Ovary (tissue), 7 donors: ENCODE data around the genes KRCC1, FABP1 and ARID5A.

DNA sequence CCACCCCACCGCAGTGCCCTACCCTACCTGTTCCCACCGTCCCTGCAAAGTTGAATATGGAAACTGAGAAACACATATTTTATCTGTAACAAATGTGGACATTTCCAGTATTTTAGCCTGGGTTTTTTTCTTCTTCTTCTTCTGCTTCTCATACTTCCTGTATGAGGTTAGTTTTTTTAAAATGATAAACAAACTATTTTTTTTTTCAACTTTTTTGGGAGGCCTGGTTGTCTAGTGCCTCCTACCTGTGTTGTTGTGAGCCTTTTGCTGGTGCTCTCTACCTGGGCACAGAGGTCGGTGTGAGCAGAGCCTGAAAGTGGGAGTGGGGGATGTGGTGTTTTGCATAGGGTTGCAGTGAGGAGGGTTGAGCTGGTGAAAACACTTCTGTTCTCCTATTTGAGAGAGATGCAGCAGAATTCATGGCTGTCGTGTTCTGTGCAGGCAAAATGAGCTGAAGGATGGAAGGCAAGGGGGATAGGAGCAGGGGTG, 232.7 kb upstream of the PLGLB2 start:
- PRO-cap, 7 experiments = no peak in any of the 7 experiments
- RAMPAGE, long total RNA, 2 experiments = no peak in any of the 2 experiments

- PRO-cap, 7 experiments = peak in 7 of 7 experiments; most common plus-strand start chr2:88055951 (in 7); most common minus-strand start chr2:88055772 (in 5)
- RAMPAGE, long total RNA, 2 experiments = start-site peak on the minus strand in 2 of 2 experiments, at chr2:88055750-88055769 at its widest, 114 to 139 reads per replicate
These were observed at the start of gene KRCC1 for GRCh38 chr2:88055046-88056264. KRCC1 (minus strand) TSS chr2:88055783.

GRCh38 chr2:88127868-88128438, at the start of gene FABP1:
FABP1 (minus strand) TSS chr2:88128062.
- PRO-cap, 7 experiments = no peak in any of the 7 experiments
- RAMPAGE, long total RNA, 2 experiments = start-site peak on the minus strand in 2 of 2 experiments, at chr2:88128060-88128067 at its widest, 67 to 132 reads per replicate

GRCh38 chr2:88185135-88186521, 15.5 kb downstream of the THNSL2 start:
- PRO-cap, 7 experiments = no peak in any of the 7 experiments
- RAMPAGE, long total RNA, 2 experiments = no peak in any of the 2 experiments

DNA sequence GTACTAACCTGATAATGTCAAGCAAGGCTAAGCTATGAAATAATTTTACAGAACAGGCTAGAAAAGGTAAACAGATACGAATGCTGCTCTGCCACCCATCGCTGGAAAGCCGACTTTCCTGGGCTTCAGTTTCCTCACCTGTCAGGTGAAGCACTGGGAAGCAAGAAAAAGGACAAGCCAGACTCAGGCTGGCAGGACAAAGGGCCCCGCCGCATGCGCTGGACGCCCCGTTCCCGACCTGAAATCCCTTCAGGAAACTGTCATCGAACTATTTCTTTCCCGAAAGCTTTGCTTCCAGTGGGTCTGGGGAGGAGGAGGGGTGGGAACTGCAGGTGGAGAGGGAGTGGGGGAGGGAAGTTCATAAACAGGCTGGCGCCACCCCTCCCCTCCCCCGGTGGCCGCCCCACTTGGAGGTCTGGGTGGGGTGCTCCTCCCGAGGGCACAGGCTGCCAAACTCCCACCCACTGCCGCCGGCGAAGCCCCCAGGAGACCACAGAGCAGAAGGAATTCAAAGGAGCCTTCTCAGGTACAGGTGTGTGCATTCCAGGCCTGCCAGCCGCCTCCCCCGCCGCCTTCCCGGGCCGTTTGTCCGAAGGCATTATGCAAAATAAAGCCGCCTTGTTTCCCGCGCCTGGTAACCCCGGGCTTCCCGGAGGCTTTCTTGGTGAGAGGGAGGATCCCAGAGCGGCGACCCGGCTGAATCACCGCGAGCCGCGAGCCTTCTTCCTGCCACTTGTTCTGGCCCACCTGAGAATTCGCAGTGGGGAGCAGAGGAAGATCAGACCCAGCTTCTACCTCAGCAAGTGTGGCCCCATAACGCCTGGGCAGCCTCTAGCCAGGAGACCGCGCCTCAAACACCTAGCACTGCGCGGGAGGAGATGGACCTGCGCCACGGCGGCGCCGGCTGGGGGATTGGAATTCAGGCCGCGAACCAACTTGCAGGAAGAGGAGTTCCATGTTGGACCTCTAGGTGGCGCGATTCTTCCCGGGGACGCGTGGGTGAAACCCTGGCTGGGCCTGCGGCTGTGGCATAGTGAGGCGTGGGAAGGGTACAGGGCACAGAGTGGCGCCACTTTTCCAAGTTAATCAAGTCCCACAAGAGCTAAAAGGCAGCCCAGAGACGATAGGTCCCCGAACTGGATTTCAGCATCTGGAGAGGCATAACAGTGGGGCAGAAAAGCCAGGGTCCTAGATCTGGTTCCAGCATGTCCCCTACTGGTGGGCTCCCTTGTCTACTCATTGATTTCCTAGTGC, 101.9 kb downstream of the FOXI3 start:
- PRO-cap, 7 experiments = no peak in any of the 7 experiments
- RAMPAGE, long total RNA, 2 experiments = no peak in any of the 2 experiments

DNA sequence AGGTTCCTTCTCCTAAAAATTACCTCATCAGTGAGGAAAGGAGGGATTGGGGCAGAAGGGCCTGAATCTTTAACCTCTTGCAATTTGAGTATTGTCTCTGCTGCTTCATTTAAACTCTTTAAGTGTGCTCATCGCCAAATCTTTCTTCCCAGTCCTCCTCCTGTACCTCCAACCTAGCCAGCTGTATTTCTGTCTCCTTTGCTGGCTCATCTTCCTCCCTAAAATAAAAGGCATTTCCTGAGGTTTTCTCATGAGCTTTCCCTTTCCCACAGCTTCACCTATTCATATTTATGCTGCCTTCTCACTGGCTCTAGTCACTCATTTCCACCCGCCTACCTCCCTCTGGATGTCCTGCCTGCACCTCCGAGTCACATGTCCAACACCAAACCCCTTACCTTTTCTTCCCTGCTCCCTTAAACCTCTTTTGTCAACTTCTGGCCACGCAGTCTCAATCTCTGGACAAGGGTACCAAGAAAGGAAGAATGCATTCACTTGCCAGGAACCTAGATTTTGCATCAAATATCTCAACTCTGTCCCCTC, 2.8 kb downstream of the EIF2AK3 start:
- PRO-cap, 7 experiments = no peak in any of the 7 experiments
- RAMPAGE, long total RNA, 2 experiments = no peak in any of the 2 experiments

DNA sequence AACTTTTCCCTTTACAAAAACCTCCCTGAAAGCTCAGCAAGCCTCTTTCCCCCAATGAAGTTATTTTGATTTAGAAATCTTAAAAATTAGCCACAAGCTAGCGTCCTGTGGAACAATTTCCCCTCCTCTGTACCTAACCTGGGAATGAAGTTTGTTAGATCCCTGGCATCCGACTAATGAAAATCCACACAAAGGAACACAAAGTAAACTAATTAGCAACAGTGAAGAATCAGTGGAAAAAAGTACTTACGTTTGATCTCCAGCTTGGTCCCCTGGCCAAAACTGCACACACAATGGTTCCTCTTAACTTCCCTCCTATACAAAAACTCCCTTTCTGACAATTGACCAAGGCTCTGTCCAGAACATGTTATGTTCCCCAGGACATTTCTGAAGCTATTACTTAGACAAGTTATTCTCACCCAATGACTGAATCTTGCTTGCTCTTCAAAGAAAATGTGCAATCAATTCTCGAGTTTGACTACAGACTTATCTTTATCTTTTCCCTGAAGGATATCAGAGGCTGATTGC, 169.9 kb downstream of the RPIA start:
- PRO-cap, 7 experiments = no peak in any of the 7 experiments
- RAMPAGE, long total RNA, 2 experiments = no peak in any of the 2 experiments

DNA sequence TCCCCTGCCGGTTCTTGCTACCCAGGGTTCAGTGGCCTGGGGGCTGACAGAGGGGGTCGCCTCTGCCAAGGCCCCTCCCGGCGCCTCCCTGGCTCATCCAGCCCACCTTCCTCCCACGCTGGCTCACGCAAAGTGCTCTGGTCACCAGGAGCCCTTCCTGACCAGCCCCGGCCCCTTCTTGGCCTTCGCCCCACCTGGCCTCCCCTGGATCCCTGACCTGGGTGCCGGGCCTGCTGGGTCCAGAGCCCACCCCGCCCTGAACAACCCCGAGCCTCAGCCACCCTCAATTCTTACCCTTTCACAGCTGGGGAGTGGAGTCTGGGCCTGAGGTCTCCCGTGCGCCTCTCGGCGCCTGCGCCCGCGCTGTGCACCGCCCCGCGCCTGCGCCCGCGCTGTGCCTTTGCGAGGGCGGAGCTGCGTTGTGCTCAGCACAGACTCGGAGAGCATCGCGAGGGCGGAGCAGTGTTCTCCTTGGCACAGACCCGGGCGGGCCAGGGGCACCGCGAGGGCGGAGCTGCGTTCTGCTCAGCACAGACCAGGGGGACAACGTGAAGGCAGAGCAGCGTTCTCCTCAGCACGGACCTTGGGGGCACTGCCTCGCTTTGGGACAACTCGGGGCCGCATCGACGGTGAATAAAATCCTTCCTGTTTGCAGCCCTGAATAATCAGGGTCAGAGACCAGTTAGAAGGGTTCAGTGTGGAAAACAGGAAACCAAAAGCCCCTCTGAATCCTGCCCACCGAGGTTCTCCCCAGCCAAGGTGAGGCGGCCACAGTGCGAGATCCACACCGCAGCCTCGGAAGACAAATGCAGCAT, 2927.3 kb upstream of the AQP7B start:
- PRO-cap, 7 experiments = peak in 6 of 7 experiments; most common plus-strand start position 531 of the sequence (in 3)
- RAMPAGE, long total RNA, 2 experiments = start-site peak on the minus strand in 2 of 2 experiments, centred at positions 348 to 366 of the sequence, 50 to 595 reads per replicate

DNA sequence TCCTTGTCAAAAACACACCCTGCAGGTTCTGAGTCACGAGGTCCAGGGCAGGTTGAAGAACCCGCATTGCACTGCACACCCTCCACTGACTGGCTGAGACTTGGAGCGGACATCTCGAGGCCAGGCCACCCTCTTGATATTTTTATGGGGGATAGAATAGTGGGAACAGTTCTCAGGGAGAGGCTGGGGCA, 5.8 kb downstream of the MAL start:
- PRO-cap, 7 experiments = no peak in any of the 7 experiments
- RAMPAGE, long total RNA, 2 experiments = no peak in any of the 2 experiments

- PRO-cap, 7 experiments = no peak in any of the 7 experiments
- RAMPAGE, long total RNA, 2 experiments = no peak in any of the 2 experiments
These were observed 166.7 kb downstream of the ANKRD36C start for GRCh38 chr2:95824627-95825597.

GRCh38 chr2:96090891-96091536, 25.4 kb downstream of the ADRA2B start:
- PRO-cap, 7 experiments = no peak in any of the 7 experiments
- RAMPAGE, long total RNA, 2 experiments = no peak in any of the 2 experiments

DNA sequence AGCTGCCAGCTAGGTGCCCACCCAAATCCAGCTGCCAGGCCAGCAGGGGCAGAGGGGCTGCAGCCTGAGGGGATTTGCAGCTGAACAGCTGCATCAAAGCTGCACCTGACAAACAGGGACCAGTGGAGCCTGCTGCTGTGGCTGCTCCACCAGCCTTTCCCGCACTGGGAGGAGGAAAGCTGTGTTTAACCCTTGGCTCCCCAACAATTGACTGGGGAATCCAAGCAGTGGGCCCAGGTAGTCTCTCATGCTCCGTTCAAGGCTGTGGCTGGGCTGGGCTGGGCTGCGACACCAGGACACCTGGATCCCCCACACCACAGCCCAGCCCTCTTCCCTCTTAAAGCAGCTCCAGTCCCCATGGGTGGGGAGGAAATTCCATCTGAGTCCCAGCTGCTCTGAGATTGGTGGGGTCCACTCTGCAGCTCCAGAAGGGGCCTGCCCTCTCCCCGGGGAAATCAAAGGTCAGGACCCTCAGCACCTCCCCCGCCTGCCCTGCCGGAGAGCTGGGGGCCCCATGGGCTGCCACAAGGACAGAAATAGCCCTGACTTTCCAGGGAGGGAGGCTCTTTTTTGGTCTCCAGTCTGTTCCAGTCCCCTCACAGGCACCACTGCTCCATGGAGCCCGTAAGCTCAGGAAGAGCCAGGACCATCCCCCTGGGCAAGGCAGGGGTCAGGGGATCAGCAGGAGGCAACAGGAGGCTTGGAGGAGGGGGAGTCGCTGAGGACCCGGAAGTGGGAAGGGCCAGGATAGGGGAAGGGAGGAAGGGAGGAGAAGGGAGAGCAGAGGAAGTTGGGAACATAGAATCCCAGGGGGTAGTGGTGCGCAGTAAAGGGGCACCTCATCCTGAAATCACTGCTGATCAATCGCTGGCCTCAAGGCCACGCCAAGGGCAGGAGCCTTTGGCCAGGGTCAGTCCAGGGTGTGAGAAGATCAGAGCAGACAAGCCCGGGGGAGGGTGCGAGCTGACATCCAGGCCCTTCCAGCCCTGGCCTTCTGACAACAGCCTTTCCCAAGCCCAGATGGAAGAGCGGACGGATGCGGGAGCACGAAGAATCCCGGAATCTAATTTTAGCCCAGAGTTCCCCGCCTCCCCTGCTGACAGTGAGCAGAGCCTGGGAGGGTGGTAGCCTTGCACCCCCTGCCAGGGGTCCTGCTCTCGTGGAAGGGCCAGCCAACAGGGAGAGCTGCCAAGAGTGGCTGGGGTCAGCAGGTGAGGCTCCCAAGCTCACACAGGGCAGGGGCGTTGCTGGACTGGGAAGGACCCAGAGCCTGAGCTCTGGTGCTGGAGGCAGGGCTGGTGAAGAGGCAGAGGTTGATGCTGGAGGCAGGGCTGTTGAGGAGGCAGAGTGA, 7.6 kb downstream of the ADRA2B start:
- PRO-cap, 7 experiments = peak in 2 of 7 experiments; most common plus-strand start position 1,019 of the sequence (in 1); most common minus-strand start position 1,022 of the sequence (in 2)
- RAMPAGE, long total RNA, 2 experiments = no peak in any of the 2 experiments

- PRO-cap, 7 experiments = no peak in any of the 7 experiments
- RAMPAGE, long total RNA, 2 experiments = no peak in any of the 2 experiments
These were observed 2.4 kb upstream of the DUSP2 start for GRCh38 chr2:96147624-96148085.

DNA sequence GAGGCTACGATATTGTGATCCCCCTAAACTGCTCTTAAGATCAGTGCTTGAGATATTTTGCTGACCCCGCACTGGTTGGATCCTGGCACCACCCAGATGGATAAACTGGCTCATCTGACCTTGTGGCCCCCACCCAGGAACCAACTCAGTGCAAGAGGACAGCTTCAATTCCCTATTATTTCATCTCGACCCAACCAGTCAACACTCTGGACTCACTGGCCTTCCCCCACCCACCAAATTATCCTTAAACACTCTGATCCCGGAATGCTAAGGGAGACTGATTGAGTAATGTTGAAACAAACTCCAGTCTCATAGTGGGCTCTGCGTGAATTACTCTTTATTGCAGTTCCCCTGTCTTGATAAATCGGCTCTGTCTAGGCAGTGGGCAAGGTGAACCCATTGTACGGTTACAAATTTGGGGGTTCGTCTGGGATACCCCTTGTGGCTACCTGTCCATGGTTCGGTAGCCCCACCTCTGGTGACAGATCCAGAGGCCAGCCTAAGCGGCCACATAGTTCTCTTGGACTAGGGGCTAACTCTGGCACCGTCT, 932 bp upstream of the STARD7 start:
- PRO-cap, 7 experiments = no peak in any of the 7 experiments
- RAMPAGE, long total RNA, 2 experiments = no peak in any of the 2 experiments

- PRO-cap, 7 experiments = no peak in any of the 7 experiments
- RAMPAGE, long total RNA, 2 experiments = no peak in any of the 2 experiments
These were observed 9.1 kb downstream of the CIAO1 start for GRCh38 chr2:96275239-96275507.

DNA sequence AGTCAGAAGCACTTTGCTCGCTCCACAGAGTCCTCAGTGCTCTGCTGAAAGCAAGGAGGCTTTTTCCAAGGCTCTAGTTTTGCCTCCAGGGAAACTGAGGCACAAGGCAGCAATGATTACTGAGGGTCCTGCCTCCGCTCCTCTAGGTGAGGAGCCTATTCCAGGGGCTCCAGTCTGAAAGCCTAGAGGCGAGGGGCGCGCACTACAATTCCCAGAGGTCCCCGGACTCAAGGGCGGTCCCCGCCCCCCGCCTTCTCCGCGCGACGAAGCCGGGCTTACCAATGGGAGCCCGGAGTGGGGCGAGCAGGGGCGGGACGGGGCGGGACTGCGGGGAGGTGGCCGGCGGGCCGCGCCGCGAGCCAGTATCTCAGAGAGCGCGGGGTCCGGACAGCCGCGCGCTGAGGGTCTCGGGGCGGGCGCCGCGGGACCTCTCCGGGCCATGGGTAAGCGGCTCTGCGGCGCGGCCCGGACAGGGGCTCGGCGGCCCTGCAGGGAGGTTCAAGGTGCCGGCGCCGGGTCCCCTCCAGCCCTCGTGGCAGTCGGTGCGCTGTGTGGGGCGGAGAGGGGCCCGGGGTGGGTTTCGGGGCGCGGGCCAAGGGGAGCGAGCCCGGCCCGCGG, at the start of gene ARID5A:
TSS of gene ARID5A (plus strand) at position 365 of the 618 bp plus-strand sequence.
- PRO-cap, 7 experiments = peak in 7 of 7 experiments; most common plus-strand start position 365 of the sequence (in 7)
- RAMPAGE, long total RNA, 2 experiments = start-site peak on the plus strand in 2 of 2 experiments, centred at positions 364 to 367 of the sequence, 75 to 139 reads per replicate

DNA sequence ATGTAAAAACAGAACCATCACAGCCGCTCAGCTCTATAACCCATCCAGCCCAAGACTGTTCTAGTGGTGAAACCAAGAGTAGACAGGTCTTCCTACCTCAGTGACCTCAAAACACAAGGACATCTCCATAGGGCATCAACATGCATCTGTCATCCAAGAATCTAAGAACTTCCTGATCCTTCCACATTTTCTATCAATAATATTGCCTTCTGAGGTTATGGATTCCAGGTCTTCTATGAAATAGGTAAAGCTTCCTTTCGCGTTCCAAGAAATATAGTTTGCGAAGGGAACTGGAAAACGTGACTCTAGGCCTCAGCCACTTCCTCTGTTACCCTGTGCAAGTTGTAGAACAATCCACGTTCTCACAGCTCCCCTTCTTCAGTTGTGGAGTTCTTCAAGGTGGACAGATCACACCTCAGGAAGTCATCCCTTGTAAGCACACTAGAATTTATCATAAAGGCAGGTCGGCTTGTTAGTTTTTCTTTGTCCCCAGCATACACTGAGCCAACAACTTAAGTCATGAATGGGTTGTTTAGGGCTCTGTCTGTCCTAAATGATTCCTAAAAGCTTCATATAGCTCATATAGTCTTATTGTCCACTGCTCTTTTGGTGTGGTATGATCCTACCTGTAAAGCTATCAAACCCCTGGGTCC, 44.8 kb downstream of the KANSL3 start:
- PRO-cap, 7 experiments = no peak in any of the 7 experiments
- RAMPAGE, long total RNA, 2 experiments = no peak in any of the 2 experiments

DNA sequence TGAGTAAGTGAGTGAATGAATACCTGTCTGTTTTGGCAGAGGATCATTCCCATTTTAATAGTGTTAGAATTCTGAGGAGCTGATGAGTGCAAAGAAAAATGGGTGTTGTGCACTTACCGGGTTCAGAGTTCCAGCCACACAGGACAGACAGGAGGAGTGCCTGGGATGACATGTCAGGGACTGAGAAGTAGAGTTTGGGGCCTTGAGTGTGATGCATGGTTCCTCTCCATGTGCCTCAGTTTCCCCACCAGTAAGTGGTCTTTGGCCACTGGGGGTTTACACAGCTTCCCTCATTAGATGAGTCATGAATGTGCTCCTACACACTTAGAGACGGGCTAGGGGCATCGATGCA, 6.1 kb downstream of the CNNM4 start:
- PRO-cap, 7 experiments = no peak in any of the 7 experiments
- RAMPAGE, long total RNA, 2 experiments = no peak in any of the 2 experiments

GRCh38 chr2:96800929-96801151, 15.2 kb upstream of the CNNM3 start:
- PRO-cap, 7 experiments = no peak in any of the 7 experiments
- RAMPAGE, long total RNA, 2 experiments = no peak in any of the 2 experiments

GRCh38 chr2:96824815-96825256, 8.8 kb downstream of the CNNM3 start:
- PRO-cap, 7 experiments = no peak in any of the 7 experiments
- RAMPAGE, long total RNA, 2 experiments = no peak in any of the 2 experiments